ENCODE measurements around a stretch of chr18.

GRCh38 chr18:204130-204741 is 45.9 kb downstream of the USP14 start:
- PRO-cap: no peak

- PRO-cap: no peak
Measured at GRCh38 chr18:217911-218746, 49.7 kb downstream of the THOC1 start.

GRCh38 chr18:332884-333617 is 65.2 kb upstream of the THOC1 start:
- PRO-cap: no peak

- PRO-cap: no peak
Measured at GRCh38 chr18:371292-371685, 103.4 kb upstream of the THOC1 start.

DNA sequence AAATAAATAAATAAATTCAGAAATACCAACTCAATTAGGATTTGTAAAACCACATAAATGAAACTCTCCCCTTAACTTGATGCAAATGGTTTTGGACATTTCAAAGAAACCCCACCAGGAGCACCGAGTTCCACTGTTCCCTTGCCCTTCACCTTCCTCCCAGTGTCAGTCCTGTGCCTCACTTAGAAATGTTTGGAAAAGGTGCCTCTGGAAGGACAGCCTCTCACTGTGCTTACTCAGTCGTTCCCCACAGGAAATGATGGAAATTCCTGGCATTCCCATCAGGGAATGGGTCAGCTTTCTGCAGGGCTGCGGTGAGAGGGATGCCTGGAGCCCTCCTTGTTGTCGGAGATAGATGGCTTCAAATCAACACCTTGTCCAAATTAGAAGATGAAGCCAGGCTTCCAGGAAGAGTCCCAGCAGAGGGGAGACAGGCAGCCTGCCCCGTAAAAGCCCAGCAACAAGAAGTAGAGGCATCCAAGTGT is 25.4 kb downstream of the COLEC12 start:
- PRO-cap: no peak

GRCh38 chr18:514237-514558 is 13.7 kb upstream of the COLEC12 start:
- PRO-cap: no peak

DNA sequence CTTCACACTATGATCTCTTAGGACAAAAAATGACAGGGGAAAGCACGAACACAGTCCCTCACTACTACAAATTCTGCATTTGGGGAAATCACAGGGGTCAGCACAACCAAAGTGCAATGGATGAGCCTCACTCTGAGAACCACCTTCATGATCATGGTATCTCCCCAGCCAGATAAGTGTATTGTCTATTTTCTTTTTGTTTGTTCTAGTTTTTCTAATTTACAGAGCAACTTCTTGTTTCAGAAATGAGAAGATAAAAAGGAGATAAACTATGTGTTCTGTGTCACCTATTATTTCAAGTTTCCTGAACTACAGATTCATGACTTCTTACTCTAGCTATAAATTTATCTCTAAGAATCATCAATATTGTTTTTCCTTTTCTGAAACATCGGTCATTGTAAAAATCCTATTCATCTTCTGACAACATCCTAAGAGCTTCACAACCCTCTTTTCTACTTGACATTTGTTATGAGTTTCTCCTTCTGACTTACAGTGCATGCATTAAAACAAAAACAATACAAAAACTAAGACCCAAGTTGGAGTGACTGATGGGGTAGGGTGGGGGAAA is 14.0 kb downstream of the YES1 start:
- PRO-cap: no peak

DNA sequence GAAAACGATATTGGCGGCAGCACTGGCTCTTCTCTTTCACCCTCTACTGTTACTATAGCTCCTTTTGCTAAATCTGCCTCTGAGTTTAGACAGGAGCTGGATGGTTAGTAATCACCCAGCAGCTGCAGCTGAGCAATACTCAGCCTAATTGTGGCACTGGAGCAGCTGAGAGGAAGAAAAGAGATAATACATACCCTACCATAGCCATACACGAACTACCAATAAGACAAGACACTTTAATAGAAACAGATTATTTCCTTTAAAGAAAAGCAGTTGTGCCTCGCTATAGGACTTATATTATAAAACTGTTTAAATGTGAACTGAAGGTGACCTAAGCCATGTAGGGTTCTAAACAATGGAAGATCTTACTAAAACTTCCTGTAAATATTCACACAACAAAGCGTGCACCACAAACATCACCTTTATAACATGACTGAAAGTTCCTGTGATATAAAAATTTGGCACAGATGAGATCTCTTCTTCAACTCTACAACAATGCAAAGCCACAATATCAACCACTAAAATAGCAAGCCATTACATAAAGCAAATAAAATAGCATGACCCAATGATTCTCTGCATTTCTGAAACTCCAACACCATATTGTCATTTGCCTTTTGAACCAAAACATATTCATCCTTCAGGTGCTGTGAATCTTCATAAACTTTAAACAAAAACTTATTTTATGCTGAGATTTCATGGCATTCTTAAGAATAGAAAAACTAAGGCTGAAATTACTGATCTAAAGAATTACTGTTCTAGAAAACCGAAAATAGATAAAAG is 3.6 kb downstream of the YES1 start:
- PRO-cap: no peak

DNA sequence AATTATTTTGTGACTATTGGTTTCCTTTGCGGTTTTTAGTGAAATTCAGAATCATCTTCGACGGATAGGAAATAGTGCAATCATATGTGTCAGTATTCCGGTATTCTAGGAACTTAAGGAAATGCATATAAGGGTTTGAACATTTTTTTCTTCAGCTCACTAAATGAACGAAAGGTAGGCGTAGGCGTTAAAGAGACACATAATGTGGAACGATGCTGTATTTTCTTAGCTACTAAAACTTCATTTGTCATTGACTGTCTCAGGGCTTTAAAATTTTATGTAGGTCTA is 1.3 kb upstream of the YES1 start:
- PRO-cap: no peak

DNA sequence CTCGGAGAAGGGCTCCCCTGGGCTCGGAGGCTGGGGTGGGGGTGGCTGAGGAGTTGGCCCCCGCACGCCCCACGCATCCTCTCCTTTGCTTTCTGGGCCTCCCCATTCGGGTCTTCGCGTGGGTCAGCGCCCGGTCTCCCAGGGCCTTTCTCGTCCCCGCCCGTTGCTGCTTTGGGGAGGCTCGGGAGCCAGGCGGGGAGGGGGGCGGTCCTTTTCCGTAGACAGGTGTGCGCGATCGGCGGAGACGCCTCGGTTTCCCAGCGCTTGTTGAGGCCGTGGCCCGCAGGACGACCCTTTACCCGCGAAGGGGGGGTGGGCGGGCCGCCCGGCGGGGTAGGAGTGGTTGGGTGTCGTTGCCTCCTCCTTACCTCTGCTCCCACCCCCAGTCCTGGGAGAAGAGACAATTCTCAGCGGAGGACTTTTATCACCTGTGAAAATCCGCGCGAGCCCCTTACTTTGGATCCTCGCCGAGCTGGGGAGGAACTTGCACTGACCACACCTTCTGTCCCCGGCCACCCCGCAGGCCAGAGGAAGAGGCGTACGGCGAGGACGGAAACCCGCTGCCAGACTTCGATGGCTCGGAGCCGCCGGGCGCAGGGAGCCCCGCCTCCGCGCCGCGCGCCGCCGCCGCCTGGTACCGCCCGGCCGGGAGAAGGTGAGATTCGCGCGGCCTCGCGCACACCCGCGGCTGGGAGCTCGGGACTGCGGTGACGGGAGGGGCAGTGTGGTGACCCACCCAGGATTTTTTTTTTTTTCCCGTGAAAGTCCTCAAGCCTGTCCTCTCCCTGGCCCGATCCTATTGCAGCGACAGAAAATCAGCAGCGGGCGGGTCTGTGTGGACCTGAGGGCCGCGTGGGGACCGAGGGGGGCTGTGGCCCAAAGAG is 2.7 kb downstream of the ADCYAP1 start:
- PRO-cap: no peak

- PRO-cap: no peak
Measured at GRCh38 chr18:2515823-2516742, 55.2 kb downstream of the METTL4 start.

- PRO-cap: no peak
Measured at GRCh38 chr18:2703024-2704035, 47.8 kb downstream of the SMCHD1 start.

GRCh38 chr18:2734072-2734995 is 78.8 kb downstream of the SMCHD1 start:
- PRO-cap: no peak

GRCh38 chr18:2778998-2779952 is 67.5 kb upstream of the EMILIN2 start:
- PRO-cap: no peak

DNA sequence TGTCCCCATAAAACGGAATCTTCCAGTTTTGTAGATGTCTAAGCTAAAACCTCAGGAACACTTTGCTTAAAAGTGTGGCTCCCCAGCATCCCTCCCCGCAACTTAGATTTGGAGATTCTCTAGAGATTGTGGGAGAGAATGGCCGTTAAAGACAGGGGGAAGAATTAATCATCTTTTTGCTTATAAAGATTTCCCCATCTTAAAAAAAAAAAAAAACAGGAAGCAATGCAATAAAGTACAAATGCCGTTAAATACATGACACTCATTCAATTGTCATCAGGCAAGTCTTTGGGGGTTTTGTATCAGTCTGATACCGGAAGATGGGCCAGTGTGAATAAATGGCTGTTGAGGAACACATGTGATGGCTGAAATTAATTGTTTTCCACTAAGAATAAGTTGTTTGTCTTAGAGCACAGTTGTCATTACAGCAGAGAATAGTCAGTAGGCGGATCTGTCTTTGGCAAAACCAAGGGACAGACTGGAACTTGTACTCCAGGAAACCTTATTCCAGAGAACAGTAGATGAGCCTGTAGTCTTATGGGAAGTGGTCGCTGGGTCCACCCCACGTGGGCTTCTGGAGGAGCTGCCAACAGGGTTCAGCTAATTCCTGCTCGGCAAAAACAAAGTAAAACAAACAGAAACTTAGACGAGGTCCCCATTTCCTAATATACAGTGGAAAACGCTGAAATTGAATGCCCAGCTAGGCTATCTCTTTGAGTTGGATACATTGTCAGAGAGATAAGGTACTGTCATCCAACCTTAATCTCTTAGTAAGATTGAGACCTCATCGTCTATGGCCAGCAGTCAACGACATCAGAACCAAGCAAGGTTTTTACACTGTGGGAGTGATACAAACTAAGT is 1.8 kb downstream of the EMILIN2 start:
- PRO-cap: no peak

DNA sequence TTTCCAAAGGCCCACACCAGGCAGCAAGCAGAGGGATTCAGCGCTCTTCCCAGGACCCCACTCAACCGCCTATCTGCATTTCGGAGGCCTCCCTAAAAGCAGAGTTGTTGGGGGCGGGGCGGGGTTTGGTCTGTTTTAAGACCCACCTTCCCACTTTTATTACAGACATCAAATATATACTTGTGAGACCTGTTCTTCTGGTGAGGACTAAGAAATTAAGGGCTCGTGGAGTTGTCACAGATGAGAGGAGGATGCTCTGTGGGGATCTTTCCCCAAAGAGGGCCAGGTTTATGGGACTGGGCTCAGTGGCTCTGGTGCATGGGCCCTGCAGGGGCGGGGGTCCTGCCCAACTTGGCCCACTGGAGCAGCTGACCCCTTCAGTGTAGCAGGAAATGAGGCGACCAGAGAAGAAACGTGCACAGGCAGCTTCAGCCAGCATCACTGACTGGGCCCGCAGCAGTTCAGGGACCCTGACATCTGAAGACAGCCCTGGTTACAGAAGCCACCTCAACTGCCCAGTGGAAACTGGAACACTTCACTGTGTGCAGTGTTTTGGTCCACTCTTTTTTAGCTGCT is 72.7 kb downstream of the EMILIN2 start:
- PRO-cap: no peak

DNA sequence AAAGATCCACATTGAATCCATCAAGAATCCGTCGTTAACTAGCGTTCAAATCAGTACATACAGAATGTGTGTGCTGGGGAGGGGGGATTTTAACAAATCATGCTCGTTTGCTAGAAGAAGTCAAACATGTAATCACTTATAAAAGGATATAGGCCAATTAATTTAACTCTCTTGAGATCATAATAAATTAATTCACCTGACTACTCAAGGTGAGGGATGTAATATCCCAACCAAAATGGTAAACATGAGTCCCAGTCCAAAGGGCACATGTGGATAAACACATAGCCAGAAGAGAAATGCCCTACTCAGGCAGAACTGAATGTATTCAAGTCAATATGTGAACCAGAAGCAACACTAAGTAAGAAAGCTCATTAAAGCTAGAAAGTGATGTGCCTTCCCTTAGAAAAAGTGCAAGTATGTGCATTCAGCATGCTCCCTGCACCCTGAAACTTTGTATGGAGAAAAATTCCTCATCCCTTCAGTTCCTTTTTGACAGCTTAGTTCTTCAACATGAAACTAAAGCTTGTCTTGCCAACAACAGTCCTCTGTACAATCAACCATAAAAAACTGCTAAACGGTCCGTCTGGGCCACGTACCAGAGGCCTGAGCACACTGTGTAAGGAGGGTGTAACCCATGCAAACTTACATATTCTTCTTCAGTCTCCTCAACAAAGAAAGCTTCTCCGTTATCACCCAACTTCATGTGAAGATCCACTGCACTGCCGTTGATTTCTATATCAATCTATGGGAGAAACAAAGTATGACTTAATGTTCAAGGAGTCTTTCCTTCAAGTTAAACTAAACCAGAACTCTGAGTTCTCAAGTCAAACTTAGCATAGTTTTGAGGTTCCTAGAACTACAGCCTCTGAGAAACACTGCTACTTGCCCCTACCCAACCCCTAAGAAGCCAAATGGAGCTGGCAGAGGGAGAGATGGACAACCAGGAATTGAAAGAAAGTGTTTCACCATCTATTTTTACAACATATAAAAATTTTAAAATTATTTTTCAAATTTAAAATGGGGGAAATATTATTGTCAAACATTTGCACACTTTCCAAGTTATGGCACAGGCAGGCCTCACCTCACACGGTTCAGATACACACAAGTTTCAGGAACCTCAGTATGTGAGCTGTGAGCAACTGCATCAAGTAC is 58.7 kb downstream of the LPIN2 start:
- PRO-cap: no peak

- PRO-cap: bidirectional peak, plus-strand start at chr18:2962003, minus-strand start at chr18:2961897
Measured at GRCh38 chr18:2961733-2962341, 51.1 kb downstream of the LPIN2 start.

DNA sequence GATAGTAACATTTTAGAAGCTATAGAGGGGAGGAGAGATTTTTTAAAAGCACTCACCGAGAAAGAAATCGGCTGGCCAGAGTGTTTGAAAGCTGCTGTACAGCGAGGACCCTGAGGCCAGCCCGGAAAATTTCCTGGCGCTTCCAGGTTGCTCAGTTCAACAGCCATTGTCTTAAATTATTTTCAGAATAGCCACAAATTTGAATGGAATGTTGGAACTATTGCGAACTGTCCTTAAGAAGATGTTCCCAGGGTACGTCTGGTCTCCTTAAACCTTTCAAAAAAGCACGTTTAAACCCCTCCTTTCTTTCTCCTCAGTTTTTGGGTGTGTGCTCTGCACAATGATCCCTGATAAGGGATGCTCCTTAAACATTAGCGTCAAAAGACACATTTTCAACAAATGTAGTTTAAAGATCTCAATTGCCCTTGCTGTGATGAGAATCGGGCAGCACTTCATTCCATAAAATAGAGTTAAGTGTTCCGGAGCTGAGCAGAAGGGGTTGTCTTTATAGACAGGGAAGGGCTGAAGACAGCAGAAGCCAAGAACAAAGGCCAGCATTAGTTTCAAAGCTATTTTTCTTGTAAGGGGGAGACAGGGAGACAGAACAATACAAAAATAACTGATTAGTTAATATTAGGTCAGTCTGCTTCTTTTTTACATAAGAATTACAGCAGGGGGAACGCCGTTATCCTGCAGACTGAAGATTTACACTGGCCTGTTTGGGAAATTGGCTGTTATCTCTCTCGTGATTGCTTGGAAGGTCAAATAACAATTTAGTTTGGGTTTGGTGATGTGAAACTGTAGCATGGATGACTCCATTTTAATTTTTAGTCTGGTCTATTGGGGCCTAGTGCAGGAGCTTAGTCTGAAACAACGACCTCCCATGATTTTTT is 14.6 kb upstream of the LPIN2 start:
- PRO-cap: no peak

- PRO-cap: no peak
Measured at GRCh38 chr18:3037329-3038010, 24.5 kb upstream of the LPIN2 start.